ENCODE measurements around the genes ANGPTL5, MMP7 and CASP1.

DNA sequence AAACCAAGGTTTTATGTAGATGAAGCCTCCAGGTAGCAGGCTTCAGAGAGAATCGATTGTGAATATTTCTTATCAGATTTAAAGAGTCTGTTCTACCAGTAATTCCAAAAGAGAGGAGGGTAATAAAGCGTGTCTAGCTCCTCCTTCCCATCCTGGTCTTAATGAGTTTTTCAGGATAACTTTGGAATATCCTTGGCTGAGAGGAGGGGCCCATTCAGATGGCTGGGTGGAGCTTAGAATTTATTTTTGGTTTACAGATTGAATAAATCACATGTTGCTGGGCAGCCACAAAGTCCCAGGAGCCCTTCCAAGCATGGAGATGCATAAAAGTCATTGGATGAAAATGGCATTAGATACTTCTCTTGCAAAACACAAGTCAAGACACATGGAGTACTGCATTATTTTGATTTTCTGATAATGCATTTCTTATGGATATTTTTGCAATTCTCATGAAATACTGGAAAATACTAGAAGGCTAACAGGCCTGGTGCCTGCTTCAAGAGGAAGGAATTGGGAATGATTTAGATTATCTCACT, 139.0 kb downstream of the TRPC6 start:
- PRO-cap: unidirectional peak, minus-strand start at position 160 of the sequence

GRCh38 chr11:101852414-101852674, 62.5 kb upstream of the CEP126 start:
- PRO-cap: no peak

DNA sequence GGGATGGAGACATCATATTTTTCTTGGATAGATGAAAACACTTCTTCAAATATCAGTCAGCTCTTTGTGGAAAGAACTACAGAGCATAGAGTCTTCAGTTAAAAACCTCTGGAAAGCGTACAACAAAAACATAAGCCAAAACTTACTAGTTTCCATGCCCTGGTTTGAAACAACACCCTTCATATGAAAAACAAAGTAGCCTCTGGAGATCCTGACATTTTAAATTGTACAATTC, 7.0 kb upstream of the CEP126 start:
- PRO-cap: no peak

- PRO-cap: no peak
These were observed at the start of gene ANGPTL5 for GRCh38 chr11:101916314-101916825. TSS of gene ANGPTL5 (minus strand) at chr11:101916522.

DNA sequence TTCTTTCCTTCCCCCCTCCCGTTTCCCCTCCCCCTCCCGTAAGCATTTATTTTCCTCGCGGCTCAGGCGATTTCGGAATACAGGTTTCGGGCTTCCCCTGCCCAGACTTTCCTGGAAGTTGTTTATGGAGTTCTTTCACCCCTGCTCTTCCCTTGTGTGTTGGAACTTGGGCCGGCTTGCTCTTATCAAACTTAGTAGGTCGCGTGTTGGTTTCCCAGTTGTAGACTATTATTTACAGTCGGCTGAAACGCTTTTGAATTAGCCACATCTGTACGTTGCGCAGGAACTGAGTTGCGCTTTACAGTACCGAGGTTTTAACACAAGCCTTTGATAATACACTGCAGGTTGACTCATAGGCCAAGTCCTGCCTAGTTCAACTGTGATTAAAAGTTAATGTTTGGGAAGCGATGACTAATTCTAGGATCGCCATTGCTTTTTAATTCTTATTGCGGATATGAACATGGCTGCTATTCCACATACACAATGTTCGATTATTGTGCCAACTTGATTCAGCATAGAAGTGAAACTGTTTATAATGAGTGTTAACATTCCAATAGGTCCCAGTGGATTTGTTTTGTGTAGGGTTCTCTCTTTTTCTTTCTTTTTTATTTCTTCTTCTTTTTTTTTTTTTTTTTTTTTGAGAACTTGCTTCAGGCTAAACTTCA, 1.7 kb downstream of the YAP1 start:
- PRO-cap: bidirectional peak, plus-strand start at position 75 of the sequence, minus-strand start outside the sequence

GRCh38 chr11:102148864-102149691, 38.8 kb downstream of the YAP1 start:
- PRO-cap: no peak

GRCh38 chr11:102186938-102187849, 76.9 kb downstream of the YAP1 start:
- PRO-cap: no peak

DNA sequence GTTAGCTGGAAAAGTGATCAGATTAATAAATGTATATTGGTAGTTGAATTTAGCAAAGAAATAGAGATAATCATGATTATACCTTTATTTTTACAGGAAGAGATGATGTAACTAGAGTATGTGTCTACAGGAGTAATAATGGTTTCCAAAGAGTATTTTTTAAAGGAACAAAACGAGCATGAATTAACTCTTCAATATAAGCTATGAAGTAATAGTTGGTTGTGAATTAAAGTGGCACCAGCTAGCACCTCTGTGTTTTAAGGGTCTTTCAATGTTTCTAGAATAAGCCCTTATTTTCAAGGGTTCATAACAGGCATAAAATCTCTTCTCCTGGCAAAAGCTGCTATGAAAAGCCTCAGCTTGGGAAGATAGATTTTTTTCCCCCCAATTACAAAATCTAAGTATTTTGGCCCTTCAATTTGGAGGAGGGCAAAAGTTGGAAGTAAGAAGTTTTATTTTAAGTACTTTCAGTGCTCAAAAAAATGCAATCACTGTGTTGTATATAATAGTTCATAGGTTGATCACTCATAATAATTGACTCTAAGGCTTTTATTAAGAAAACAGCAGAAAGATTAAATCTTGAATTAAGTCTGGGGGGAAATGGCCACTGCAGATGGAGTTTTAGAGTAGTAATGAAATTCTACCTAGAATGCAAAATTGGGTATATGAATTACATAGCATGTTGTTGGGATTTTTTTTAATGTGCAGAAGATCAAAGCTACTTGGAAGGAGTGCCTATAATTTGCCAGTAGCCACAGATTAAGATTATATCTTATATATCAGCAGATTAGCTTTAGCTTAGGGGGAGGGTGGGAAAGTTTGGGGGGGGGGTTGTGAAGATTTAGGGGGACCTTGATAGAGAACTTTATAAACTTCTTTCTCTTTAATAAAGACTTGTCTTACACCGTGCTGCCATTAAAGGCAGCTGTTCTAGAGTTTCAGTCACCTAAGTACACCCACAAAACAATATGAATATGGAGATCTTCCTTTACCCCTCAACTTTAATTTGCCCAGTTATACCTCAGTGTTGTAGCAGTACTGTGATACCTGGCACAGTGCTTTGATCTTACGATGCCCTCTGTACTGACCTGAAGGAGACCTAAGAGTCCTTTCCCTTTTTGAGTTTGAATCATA, 85.5 kb upstream of the BIRC3 start:
- PRO-cap: no peak

GRCh38 chr11:102269694-102270650, 47.3 kb upstream of the BIRC3 start:
- PRO-cap: no peak

- PRO-cap: no peak
These were observed 40.4 kb upstream of the BIRC3 start for GRCh38 chr11:102276858-102277235.

- PRO-cap: unidirectional peak, plus-strand start at chr11:102288206
These were observed 29.3 kb upstream of the BIRC3 start for GRCh38 chr11:102287953-102288321.

GRCh38 chr11:102312683-102313378, 4.5 kb upstream of the BIRC3 start:
- PRO-cap: no peak

DNA sequence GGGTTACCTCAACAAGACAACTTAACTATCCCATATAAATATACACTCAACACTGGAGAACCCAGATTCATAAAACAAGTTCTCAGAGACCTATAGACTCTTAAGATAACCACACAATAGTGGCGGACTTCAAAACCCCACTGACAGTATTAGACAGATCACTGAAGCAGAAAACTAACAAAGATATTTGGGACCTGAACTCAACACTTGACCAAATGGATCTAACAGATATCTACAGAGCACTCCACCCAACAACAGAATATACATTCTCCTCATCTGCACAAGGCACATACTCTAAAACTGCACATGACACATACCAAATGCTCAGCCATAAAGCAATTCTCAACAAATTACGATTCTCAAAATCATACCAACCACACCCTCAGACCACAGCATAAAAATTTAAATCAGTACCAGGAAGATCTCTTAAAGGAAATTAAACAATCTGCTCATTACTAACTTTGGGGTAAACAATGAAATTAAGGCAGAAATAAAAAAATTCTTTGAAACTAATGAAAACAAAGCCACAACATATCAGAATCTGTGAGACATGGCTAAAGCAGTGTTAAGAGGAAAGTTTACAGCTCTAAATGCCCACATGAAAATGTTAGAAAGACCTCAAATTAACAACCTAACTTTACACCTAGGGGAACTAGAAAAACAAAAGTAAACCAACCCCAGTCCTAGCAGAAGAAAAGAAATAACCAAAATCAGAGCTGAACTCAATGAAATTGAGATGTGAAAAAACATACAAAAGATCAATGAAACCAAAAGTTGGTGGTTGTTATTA, 37.3 kb downstream of the TMEM123 start:
- PRO-cap: no peak

GRCh38 chr11:102431405-102431796, 21.2 kb downstream of the TMEM123 start:
- PRO-cap: no peak

DNA sequence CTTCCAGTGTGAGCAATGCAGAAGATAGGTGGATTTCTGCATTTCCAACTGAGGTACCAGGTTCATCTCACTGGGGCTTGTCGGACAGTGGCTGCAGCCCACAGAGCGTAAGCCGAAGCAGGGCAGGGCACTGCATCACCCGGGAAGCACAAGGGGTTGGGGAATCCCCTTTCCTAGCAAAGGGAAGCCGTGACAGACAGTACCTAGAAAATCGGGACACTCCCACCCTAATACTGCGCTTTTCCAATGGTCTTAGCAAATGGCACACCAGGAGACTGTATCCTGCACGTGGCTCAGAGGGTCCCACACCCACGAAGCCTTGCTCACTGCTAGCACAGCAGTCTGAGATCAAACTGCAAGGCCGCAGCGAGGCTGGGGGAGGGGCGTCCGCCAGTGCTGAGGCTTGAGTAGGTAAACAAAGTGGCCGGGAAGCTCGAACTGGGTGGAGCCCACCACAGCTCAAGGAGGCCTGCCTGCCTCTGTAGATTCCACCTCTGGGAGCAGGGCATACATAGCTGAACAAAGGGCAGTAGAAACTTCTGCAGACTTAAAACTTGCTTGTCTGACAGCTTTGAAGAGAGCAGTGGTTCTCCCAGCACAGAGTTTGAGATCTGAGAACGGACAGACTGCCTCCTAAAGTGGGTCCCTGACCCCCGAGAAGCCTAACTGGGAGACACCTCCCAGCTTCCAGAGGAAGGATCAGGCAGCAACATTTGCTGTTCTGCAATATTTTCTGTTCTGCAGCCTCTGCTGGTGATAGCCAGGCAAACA, 13.7 kb downstream of the TMEM123 start:
- PRO-cap: no peak

DNA sequence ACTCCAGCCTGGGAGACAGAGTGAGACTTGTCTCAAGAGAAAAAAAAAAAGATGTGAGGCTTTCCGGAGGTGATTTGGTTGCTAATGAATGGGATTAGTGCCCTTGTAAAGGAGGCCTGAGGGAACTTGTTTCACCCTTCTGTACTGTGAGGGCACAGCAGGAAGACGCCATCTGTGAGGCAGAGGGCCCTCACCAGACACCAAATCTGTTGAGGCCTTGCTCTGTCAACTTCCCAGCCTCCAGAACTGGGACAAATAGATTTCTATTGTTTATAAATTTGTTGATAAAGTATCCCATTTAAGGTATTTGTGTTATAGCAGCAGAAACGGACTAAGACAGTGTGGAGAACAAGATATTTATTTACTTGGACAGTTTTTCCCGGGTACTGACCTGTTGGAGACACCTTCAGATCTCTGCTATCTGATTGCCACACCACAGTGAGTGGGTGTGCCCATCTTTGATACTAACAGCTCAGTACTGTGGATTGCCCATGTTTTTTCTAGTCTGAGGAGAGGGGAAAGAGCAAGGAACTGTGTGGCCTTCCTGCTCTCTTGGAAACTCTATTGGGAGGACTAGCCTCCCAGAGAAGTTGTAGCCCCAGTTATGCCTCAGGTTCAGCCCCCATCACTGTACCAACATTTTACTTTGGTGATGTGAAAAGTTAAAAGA, 2.2 kb upstream of the TMEM123 start:
- PRO-cap: no peak

GRCh38 chr11:102475838-102476515, 23.4 kb upstream of the TMEM123 start:
- PRO-cap: no peak

GRCh38 chr11:102530354-102530965, at the start of gene MMP7:
TSS of gene MMP7 (minus strand) at chr11:102530747.
- PRO-cap: no peak

GRCh38 chr11:102832483-102832956, 10.9 kb downstream of the MMP3 start:
- PRO-cap: no peak

DNA sequence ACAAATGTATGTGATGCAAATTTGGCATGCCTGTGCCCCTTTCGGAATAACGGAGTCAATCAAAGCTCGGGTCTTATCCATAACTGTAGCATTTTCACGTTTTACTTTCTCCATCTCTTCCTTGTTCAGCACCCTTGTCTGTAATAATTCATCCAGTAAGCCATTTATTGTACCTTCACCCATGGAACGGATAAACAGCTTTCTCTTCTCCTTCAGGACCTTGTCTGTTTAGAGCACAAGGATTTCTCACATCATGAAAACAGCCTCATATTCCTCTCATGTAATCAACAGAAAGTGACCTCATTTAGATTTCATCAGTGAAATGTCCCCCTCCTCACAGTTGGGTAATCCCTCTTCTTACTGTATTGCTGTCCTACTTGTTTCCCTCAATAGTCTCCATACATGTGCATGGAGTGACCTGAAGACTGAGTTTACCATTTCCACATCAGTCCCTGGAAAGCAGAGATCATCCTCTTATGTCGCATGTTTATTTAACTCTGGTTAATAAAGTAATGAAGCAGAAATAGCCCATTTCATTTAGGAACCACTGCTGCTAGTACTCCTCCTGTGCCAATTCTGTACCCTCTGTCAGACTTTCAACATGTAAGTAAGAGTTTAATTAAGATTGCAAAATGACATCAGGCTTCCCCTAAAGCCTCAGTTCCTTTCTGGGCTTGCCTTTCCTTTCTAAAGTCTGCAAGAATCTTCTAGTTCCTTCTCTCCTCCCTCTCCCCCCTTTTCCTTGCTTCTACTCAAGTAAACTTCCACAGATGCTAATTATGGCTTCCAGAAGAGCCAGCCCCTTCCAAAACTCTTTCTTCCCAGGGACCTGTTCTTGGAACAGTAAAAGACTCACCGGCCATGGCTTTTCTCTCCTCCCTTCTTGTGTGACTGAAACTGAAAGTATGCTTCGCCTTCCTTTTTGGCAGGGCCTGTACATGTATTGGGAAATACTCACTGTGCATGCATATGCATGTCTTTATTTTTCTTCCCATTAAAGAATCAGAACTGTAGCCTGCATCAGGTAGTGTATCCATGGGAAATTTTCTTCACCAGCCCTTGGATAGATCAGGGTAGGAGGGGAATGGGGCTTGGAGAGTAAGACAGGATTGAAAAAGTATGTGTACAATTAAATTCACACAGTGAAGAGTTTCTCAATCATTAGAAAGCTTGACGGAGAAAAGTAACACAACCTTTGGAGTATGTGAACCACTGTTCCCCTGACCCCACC, at the start of gene CASP1:
TSS of gene CASP1 (minus strand) at position 894 of the 1,231 bp plus-strand sequence.
- PRO-cap: bidirectional peak, plus-strand start at position 928 of the sequence, minus-strand start at position 670 of the sequence

All from pulmonary lymph node (tissue), 1 donor.